Anterior vena cava (tissue), 1 donor: ENCODE results near the genes CNIH4 and ENAH.

DNA sequence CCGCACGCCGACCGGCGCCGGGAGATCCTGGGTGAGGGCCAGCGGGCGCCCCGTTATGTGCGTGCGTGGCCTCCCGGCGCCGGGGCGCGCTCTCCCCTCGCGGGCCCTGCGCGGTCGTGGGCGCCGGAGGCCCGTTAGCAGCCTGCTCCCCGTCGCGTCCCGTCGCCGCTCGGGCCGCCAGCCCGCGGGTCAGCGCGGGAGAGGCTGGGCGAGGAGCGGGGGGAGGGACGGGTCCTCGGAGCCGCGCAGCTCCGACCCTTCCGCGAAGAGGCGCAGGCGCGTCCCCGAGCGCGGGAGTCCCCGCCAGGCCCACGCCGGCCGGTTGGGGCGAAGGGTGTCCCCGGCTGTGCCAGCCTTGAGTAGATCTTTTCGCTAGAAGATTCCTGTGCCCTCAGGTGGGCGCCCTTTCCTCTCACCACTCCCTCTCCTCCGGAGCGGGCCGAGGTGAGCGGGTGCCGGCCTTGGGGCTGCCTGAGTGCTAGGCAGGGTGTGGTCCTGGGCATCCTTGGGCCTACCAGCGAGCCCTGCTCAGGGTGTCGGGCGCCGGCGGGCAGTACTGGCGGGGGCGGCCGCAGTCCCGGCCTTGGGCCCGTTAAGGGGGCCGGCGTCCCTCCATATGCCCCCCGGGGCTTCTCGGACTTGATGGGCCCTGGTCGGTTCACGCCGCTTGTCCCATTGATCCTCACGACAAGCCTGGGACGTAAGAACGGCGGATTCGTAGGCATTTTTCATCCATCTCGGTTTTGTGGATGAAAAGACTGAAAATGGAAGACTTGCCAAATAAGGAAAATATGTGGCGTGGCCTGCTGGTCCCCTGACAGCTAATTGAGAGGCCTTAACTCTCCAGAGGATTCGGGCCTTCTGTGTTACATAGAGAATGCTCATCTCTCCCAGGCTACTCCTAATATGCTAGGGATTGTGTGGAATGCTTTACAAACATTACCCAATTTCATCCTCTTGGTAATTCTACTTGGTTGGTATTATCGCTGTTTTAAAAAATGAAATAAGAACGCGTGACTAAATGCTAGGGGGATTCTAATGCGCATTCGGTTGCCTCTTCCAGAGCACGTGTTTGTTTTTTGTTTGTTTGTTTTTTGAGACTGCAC lies 701 bp downstream of the DEGS1 start:
- PRO-cap, result bidirectional peak, plus-strand start at position 265 of the sequence, minus-strand start at position 171 of the sequence

DNA sequence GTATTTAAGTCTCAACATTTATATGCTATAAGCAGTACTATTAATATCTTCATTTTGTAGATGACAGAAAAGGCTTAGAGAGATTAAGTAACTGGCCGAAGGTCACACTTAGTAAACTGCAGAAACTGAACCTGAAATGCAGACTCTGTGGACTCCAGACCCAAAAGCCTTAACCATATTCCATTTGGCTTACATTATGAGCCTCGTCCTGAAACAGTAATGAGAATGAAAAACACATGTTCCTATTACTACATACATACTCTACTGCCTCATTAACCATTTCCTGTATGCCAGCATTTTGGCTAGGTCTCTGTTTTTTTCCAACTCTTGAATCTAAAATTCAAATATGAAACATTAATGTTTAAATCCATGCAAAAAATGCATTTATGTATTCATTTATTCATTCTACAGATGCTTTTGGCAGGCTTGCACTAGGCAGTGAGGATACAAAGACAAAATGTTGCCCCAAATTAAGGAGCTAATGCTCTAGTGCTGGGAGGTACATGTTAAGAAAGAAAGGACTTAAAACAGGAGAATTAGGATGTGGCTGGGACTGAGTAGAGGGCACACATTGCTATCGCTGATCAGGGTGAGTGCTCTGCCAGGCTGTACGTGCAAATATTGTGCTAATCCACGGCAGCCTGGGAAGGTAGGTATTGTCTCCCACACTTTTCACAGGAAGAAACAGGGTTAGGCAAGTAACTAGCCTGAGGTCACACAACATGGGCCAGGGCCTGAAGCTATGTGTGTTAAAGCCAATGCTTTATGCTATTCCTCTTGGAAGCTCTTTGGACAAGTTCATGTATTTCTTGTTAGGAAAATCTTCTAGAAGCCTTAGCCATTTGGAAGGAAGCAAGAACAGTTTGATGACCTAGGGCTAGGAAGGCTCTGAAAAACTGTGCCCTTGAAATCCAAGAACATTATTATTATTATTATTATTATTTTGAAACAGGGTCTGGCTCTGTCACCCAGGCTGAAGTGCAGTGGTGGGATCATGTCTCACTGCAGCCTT lies 14.0 kb downstream of the DEGS1 start:
- PRO-cap, result no peak

- PRO-cap, result no peak
These were observed 4.2 kb upstream of the NVL start for GRCh38 chr1:224333884-224334899.

- PRO-cap, result unidirectional peak, plus-strand start at chr1:224356811; unidirectional peak, plus-strand start at chr1:224356887; bidirectional peak, plus-strand start at chr1:224357555, minus-strand start at chr1:224357518
These were observed at the start of gene CNIH4 for GRCh38 chr1:224356640-224357766. CNIH4 (plus strand) TSS chr1:224356879.

- PRO-cap, result no peak
These were observed 23.4 kb downstream of the CNIH4 start for GRCh38 chr1:224379999-224380645.

GRCh38 chr1:224389809-224390491 lies 33.3 kb downstream of the CNIH4 start:
- PRO-cap, result no peak

- PRO-cap, result no peak
These were observed 15.7 kb downstream of the WDR26 start for GRCh38 chr1:224418749-224419497.

DNA sequence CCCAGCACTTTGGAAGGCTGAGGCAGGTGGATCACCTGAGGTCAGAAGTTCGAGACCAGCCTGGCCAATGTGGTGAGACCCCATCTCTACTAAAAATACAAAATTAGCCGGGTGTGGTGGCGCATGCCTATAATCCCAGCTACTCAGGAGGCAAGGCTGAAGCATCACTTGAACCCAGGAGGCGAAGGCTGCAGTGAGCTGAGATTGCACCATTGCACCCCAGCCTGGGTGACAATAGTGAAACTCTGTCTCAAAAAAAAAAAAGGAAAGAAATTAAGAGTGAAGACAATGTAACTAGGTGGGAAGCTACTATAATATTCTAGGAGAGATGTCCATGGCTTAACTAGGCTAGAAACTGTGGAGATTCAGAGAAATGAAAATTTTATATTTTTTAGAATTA lies 12.1 kb downstream of the WDR26 start:
- PRO-cap, result no peak

DNA sequence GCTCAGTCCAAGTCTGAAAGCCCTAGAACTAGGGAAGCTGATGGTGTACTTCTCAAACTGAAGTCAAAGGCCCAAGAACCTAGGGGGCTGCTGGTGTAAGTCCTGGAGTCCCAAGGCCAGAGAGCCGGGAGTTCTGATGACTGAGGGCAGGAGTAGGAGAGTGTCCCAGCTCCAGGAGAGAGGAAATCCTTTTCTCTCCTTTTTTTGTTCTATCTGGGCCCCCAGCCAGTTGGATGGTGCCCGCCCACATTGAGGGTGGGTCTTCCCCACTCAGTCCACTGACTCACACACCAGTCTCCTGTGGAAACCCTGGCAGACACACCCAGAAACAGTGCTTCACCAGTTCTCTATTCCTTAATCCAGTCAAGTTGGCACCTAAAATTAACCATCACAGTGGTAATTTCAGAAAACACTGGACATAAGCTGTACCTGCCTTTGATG lies 12.6 kb upstream of the WDR26 start:
- PRO-cap, result no peak

GRCh38 chr1:224497895-224499209 lies 63.8 kb upstream of the WDR26 start:
- PRO-cap, result no peak

- PRO-cap, result no peak
These were observed 87.1 kb upstream of the CNIH3 start for GRCh38 chr1:224528976-224529413.

DNA sequence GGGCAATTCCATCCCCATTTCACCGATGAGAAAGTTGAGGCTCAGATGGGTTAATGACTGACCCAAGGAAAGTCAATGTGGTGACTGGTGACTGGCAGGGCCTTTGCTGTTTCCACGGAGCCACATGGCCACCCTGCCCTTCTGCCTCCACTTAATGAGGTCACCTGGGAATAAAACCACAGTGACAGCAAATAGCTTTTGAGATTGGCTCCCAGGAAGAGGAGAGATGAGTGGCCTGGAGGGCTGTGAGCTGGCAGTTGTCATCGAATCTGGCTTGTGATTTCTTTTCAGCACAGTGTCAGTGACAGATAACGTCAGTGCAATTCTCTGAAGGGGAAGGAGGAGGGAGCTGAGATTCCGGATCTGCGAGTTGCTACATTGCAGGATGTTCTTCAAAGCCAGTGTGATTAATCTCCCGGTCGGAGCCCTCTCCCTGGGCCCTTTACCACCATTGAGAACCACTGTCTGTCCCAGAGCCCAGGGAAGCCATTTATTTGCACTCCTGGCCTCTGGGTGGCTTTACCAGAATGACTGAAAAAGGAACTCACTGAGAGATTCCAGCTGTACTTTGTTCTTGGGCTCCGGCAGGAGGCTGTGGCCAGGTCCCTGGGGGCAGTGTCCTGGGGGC lies 117.2 kb downstream of the CNIH3 start:
- PRO-cap, result no peak

DNA sequence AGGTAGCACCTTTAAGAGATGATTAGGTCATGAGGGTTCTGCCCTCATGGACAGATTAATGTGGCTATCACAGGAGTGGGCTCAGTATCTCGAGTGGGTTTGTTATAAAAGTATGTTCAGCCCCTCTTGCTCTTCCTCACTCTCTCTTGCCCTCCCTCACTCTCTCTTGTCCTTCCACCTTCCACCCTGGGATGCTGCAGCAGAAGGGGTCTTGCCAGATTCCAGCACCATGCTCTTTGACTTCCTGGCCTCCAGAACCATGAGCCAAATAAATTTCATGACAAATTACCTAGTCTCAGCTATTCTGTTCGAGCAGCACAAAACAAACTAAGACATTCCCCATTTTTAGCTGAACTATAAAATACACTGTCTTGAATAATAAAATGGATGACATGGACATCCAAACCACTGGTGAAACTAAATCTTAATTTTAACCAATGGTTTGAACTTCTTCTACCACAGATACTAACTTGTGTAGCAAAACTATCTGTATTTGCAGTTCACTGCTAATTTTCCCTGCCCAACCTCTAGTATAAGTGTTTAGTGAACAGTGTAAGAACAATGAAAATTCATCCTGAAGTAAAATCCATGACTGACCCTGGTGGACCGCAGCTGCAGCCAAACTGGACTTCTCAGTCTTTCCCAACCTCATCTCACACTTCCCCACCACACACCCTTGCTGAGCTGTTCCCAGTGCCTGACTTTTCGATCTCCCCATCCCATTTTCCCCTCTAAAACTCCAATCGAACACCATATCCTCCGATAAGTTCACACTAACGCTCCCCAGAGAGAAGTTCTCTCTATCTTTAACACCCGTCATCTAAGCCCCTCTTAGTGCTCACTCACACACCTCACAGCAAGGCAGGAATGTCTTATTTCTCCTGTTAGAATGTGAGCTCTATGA lies 22.2 kb downstream of the LBR start:
- PRO-cap, result no peak

DNA sequence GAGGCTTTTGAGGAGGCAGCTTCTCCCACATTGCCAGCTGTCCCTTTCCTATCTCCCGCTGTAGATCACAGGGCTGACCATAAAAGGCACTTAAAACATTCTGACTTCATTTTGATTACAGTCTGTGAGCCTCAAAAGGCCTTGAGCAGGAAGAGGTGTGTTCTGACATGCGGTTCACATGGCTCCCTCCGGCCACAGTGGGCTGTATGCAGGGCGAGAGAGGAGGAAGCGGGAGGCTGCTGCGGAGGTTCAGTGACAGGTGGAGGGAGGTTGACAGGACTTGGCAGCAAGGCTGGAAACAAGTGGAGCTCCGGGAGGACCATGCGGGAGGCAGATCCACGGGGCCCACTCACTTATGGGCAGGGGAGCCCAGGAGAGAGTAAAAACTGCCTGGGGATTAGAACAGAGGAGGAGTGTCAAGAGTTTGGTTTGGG lies 50.1 kb upstream of the LBR start:
- PRO-cap, result no peak

GRCh38 chr1:225519153-225519631 lies 91.4 kb upstream of the LBR start:
- PRO-cap, result no peak

DNA sequence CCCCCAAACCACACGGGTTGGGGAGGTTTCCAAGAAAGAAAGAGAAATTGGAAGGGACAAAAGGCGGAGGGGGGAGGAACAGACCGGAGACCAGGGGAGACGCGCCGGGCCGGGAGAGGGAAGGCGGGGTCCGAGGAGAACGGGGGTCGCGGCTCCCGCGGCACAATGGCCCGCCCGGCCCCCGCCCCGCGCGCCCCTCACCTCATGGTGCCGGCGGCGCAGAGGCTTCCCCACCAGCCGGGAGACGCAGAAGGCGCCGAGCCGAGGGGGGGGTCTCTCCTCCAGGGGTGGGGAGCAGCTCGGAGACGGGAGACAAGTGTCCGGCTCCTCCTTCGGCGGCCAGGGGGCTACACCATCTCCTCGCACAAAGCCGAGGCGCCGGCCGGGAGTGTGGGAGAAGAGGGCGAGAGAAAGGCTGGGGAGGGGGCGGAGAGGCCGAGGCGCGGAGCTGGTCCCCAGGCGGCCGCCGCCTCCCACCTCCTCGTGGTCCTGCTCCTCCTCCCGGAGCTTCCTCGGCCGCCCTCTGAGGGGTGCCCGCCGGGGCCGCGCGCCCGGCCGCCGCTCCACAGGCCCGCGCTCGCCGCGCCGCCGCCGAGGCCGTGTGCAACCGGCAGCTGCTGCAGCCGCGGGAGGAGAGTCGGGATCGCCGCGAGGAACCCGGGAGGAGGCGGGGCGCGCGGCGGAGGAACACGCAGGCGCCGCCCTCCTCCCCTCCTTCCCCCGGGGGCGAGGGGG lies at the start of gene ENAH:
ENAH (minus strand) TSS at position 639 of the 735 bp plus-strand sequence.
- PRO-cap, result bidirectional peak, plus-strand start outside the sequence, minus-strand start at position 659 of the sequence

- PRO-cap, result unidirectional peak, minus-strand start at chr1:225657721
These were observed 4.6 kb upstream of the ENAH start for GRCh38 chr1:225657469-225657994.

- PRO-cap, result bidirectional peak, plus-strand start at chr1:225736035, minus-strand start at chr1:225735828
These were observed 41.9 kb upstream of the SRP9 start for GRCh38 chr1:225735495-225736278.

DNA sequence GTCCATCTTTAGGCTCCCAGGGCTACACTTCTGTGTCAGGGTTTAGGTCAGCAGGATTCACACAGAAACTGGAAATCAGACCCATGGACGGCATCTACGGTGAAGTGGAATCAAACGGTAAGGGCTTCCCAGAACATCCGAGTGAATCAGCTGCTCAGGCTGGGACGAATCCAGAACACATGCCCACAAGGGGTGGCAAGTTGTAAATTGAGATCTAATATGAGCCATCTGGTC lies 10.8 kb upstream of the SRP9 start:
- PRO-cap, result no peak

GRCh38 chr1:225865822-225866412 lies 16.3 kb downstream of the TMEM63A start:
- PRO-cap, result no peak